ENCODE results near the genes NLRP4, NLRP13, ZNF471, ZNF470 and ZNF304.

- RRBS: no CpG with 5 or more reads among the region's 17 CpGs
These were observed 3.6 kb upstream of the ZNF580 start for GRCh38 chr19:55637068-55637691.

DNA sequence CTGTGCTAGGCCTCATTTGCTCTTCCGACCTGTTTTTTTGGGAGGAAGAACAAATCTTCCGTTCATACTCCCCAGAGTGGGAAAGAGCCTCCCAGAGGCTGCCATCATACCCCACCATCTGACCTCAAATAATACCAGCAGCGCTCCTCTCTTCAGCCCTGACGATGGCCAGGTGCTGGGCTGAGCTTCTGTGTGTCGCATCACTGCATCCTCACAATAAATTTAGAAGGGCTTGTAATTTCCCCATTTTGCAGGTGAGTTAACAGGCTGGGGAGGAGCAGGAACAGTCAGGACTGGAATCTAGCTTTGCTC lies 733 bp upstream of the CCDC106 start:
- RRBS: no CpG with 5 or more reads among the region's 5 CpGs

- RRBS: no CpG with 5 or more reads among the region's 11 CpGs
These were observed 872 bp downstream of the EPN1 start for GRCh38 chr19:55675817-55676379.

DNA sequence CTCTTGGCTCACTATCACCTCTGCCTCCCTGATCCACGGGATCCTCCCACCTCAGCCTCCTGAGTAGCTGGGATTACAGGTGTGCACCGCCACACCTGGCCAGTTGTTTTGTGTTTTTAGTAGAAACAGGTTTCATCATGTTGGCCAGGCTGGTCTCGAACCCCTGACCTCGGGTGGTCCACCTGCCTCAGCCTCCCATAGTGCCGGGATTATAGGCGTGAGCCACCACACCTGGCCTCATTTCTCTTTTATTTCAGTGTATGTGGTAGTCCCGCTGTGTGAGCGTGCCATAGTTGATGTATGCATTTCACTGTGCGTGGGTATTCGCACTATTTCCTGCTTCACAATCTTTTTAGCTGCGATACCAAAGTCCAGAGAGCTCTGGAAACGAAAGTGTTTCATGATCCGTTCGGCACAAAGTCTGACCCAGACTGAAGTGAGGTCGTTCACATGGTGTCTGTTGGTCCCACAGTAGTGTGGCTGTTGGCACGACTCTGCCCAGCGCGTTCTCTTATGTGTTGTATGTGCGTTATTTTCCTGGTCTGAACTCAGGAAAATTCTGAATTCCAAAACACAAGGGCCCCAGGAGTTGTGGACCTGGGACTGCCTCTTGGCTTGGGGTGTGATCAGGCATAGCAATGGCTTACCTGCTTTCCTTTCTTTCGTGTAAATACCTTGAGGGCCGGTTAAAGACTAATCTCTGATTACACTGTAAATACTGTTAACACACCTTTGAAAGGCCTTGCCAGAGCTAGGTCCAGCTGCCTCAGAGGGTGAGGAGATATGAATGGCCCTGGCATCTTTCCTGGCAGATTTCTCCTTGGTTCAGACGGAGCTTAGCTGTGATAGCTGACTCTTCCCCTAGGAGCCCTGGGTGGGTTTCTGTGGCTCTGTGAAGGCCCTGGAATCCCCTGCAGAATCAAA lies 8.7 kb downstream of the EPN1 start:
- RRBS: no CpG with 5 or more reads among the region's 22 CpGs

- RRBS: 97% methylated on average over 2 of the region's 14 CpGs
These were observed 12.9 kb downstream of the EPN1 start for GRCh38 chr19:55687900-55688398.

GRCh38 chr19:55836243-55837077 lies at the start of gene NLRP4:
Gene NLRP4 (plus strand): TSS chr19:55836540.
- RRBS: no CpG with 5 or more reads among the region's 22 CpGs

DNA sequence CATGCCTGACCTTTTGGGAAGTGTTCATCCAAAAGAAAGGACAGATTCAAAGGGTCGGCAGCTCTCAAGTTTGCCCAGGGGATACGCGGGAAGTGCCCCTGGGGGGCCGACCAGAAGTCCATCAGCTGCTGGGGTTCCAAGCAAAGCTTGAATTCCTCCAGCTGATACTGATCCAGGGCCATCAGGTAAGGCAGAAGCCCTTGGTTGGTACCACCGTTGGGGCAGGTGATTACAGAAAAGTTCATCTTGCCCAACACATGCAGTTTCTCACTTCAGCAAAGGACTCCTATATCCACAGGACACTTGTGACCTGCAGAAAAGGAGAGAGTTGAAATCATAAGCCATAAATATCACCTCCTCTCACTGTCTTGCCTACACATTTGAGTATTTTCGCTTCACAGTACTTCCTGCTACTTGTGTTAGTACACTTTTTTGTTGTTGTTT lies at the start of gene NLRP13:
Gene NLRP13 (minus strand): TSS at position 270 of the 444 bp plus-strand sequence.
- RRBS: no CpG with 5 or more reads among the region's 6 CpGs

DNA sequence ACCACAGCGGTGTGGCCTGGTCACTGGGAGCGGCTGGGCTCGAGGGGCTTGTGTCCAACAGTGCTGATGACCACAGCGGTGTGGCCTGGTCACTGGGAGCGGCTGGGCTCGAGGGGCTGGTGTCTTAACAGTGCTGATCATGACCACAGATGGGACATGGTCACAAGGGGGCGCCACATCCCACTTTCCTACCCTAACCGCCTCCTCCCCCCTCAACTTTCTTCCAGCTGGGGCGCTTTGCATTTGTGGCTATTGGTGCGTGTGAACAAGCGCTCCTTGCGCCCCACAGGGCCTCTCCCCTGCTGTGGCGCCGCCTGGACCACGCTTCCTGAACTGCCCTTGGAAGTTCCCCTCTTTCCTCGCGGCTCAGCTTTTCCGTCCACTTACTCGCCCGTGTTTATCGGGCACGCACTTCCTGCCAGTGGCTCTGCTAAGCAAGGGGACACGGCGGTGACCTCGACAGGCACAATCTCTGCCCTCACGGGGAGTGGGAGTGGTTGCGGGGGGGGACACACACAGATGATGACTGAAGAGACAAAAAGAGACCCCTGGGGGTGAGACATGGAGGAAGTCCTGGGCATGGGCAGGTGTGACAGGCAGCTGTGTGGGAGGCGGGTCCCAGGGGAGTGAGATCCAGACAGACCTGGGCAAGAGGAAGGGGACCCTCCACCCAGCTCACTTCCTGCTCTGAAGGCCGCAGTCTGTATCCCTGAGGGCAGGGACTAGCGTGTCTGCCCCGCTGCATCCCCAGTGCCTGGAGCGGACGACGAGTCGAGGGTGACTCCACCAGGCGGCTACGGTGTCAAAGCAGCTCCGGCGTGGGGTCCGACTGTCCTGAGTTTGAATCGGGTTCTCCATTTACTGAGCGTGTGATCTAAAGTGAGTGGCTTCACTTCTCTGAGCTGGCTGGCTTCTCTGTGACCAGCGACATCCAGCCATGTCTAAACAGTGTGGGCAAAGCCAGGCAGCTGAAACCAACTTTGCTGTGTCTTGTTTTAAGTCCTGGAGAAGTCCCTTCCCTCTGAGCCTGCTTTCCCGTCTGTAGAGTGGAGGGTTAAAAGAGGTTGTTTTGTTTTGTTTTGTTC lies 40.2 kb downstream of the ZNF787 start:
- RRBS: no CpG with 5 or more reads among the region's 44 CpGs

- RRBS: no CpG with 5 or more reads among the region's 8 CpGs
These were observed 37.5 kb downstream of the ZNF787 start for GRCh38 chr19:56083661-56083998.

- RRBS: 90% methylated on average over 37 of the region's 109 CpGs
These were observed 33.6 kb downstream of the ZNF787 start for GRCh38 chr19:56086997-56088339.

DNA sequence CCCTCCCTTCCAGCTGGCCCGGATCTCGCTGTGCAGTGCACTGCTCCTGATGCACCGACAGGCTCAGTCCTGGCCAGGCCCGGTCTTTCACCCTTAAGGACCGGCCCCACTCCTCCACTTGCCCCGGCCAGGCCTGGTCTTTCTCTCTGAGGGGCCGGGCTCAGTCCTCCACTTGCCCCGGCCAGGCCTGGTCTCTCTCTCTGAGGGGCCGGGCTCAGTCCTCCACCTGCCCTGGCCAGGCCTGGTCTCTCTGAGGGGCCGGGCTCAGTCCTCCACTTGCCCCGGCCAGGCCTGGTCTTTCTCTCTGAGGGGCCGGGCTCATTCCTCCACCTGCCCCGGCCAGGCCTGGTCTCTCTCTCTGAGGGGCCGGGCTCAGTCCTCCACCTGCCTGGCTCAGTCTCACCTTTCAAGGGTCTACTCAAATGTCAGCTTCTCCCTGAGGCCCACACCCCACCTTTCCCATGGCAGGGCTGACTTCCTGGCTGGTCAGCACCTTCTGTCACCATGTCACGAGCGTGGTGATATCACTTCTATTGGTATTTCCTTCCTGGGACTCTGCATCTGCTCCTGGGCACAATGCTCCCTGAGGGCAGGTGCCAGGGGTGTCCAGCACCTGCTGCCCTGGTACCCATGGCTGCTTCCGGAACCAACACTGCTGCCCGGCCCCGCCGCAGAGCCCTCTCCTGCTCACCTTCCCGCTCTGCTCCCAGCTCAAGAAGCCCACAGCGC lies 6.8 kb downstream of the ZNF787 start:
- RRBS: 67% methylated on average over 5 of the region's 22 CpGs

GRCh38 chr19:56507330-56508308 lies at the start of gene ZNF471:
Gene ZNF471 (plus strand): TSS chr19:56507855.
- RRBS: no CpG with 5 or more reads among the region's 81 CpGs

DNA sequence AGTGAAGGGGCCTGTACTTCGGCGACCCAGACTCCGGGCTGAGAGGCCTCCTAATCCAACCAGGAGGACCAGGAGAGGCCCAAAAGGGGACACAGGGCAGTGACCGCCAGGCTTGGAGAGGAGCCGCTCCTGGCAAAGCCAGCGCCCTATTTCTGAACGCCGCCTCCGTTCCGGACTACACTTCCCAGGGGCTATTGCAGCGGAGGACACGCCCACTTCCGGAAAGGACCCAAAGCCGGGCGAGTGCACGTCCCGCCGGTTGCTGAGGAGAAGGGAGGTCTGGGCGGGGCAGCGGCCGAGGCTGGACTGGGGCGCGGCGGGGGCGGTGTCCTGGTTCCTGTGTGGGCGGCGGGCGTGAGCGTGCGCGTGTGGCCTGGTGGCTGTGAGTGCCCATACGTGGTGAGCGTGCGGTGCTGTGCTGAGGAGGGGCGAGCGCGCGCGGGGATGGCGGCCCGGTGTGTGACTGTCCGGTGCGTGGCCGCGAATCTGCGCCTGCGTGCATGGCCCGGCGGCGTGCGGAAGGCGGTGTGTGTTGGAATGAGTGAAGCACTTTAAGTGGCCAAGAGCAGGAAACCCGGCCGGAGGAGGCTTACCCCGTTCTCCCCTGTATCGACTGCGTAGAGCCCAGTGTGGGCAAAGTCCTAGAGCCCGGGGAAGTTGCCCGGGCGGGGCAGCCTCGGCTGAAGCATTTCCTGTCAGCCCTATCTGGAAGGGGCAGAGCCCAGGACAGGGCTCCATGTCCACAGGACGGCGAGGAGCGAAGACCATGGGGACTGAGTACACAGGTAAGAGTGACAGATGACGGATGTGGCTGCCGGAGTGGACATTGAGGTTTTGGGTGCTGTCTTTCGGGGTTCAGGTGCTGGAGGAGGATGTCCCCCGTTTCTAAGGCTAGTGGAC lies at the start of gene ZNF470:
Gene ZNF470 (plus strand): TSS at position 215 of the 900 bp plus-strand sequence.
- RRBS: 3% methylated on average over 19 of the region's 68 CpGs

DNA sequence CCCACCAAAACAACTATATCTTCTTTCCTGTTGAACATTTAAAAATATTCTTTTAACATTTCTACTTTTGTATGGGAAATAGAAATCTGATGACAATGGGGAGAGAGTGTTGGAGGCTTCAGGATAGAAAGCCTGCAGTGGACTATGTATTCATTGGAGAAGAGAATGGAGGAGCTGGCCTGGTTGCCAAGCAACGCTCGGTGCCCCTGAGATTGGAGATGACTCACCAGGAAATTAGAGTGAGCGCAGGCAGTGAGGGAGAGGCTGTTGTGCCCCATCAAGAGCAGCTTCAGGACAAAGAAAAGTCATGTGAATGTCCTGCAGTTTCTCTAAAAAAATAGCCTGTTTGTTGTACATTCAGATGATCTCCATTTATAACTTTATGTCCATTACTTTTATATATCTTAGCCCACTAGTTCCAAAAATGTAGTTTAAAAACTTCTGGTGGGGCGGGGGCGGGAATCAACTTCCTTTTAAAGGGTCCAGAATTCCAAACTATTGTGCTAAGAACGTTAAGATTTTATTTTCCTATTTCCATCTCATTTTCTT lies 48.8 kb upstream of the ZNF835 start:
- RRBS: no CpG with 5 or more reads among the region's 6 CpGs

GRCh38 chr19:56942698-56943266 lies 102.3 kb upstream of the PEG3 start:
- RRBS: no CpG with 5 or more reads among the region's 19 CpGs

GRCh38 chr19:57279345-57280197 lies 714 bp upstream of the ZNF460 start:
- RRBS: 3% methylated on average over 6 of the region's 27 CpGs

DNA sequence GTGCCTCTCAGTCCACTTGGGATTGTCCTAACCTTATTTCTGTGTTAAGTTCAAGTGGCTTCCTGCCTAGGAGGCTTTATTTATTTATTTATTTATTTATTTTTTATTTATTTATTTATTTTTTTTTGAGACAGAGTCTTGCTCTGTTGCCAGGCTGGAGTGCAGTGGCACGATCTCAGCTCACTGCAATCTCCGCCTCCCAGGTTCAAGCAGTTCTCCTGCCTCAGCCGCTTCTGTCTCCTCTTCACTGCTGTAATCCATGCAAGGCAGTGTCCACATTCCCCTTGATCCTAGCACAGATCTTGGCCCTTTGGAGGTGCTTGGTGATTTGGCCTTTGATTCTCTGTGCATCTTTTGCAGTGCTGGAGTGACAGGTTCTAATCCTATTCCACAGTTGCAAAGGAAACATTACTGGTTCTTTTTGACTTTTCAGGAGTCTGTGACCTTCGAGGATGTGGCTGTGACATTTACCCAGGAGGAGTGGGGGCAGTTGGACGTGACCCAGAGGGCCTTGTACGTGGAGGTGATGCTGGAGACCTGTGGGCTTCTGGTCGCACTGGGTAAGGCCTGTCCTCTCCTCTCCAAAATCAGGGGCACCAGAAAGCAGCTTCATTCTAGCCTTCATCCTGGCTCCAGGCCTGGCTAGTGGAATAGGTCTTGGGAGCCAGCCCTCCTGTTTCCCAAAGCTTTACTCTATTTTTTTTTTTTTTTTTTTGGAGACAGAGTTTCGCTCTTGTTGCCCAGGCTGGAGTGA lies 4.0 kb downstream of the ZNF460 start:
- RRBS: no CpG with 5 or more reads among the region's 8 CpGs

DNA sequence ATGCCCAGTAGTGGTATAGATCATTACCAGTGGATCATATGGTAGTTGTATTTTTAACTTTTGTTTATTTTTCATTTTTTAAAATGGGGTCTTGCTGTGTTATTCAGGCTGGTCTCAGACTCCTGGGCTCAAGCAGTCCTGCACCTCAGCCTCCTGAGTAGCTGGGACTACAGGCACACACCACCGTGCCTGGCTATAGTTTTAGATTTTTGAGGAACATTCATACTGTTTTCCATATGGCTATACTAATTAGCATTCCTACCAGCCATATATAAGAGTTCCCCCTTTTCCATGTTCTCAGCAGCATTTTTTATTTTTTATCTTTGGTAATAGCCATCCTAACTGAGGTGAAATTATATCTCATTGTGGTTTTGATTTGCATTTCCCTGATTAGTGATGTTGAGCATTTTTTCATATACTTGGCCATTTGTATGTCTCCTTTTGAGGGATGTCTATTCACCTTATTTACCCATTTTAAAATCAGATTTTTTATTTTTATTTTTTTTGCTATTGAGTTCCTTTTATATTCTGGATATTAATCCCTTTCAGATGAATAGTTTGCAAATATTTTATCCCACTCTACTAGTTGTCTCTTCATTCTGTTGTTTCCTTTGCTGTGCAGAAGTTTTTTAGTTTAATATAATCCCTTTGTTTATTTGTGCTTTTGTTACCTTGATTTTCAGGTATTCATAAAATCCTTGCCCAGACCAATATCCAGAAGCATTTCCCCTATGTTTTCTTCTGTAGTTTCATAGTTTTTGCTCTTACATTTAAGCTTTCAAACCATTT lies 14.0 kb downstream of the ZNF460 start:
- RRBS: no CpG with 5 or more reads among the region's 1 CpG

DNA sequence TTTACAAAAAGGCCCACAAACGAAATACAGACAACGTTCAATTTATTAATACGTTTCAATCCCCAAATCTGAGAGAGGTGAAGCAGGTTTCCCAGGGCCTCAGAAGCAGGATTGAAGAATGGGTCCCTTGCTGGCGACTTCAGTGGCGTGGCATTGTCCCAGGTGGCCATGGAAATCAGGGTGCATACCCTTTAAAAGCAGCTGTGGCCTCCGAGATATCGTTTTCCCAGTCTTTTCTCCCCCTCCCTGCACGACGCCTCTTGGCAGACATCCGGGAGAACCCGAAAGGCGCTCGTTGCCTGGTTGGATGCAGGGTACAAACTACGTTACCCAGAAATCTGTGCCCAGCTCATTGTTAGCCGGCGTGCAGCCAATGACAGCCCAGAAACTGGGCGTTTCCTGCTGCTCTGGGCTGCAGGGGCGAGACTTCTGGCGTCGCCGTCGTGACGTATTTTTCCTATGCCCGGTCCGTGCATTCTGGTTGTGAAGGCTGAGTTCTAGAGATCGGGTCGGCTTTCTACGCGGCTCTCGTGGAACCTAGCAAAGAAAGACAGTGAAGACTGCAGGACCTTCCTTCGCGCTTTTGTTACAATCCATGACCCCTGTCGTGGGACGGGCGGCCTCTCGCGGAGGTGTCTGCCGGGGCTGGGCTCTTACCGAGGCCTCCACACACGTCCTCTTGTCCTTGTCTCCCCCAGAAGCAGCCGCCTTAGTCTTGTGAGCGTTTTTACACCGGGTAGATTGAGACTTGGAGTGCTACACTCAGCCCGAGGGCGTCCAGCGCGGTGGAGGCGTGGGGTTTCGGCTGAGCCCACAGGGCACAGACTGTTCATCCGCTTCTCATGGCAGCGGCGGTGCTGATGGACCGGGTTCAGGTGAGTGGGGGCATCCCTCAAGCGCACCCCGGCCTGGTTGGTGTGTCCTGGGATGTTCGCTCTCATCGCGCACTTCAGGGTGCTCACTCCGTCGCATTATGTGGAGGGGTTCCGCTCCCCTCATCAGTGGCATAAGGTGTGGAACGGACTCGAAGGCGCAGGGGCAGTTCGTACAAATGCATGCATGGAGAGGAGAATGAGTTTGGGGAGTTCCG lies at the start of gene ZNF304:
Gene ZNF304 (plus strand): TSS at position 449 of the 1,090 bp plus-strand sequence.
- RRBS: 2% methylated on average over 19 of the region's 66 CpGs

GRCh38 chr19:57368746-57369088 lies 5.4 kb downstream of the TRAPPC2B start:
- RRBS: no CpG with 5 or more reads among the region's 2 CpGs

Data from HGPS cell (cell line).